Tongue (tissue), 2 donors: ENCODE results near the gene SLC39A12.

GRCh38 chr10:17951655-17952185, at the start of gene SLC39A12:
Gene SLC39A12, plus strand, starts transcription at chr10:17951918.
- RAMPAGE, long total RNA, result no peak

DNA sequence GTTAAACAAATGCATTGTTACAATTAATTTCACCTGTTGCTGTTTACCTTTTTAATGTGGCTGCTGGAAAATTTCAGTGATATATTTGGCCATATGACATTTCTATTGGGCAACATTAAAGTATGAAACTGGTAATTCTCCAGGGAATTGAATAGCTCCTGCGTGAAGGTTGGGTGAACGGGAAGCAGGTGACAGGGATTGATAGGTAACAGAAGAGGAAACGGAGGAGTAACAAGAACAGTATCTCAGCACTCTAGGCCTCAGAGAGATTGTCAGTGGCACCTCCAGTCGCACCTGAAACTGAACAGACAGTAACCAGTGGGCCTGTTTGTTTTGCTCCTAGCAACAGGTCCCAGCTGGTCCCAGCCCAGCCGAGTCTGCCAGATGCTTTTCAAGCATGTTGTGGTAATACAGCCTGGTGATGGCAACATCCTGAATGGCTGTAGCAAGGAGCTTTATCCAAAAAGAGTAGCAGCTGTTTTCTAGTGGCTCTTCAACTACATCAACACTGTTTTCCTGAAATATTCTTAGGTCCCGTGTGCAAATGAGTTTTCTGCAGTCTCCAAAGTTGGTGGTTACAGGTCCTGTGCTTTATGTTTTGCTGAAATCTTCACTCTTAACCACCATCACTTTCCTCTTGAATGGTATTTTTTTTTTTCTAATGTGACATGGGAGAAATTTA, 4.7 kb downstream of the CACNB2 start:
- RAMPAGE, long total RNA, result no peak

- RAMPAGE, long total RNA, result no peak
Measured at GRCh38 chr10:18190243-18191173, 50.3 kb downstream of the CACNB2 start.

GRCh38 chr10:18240546-18241068, 100.4 kb downstream of the CACNB2 start:
- RAMPAGE, long total RNA, result no peak

DNA sequence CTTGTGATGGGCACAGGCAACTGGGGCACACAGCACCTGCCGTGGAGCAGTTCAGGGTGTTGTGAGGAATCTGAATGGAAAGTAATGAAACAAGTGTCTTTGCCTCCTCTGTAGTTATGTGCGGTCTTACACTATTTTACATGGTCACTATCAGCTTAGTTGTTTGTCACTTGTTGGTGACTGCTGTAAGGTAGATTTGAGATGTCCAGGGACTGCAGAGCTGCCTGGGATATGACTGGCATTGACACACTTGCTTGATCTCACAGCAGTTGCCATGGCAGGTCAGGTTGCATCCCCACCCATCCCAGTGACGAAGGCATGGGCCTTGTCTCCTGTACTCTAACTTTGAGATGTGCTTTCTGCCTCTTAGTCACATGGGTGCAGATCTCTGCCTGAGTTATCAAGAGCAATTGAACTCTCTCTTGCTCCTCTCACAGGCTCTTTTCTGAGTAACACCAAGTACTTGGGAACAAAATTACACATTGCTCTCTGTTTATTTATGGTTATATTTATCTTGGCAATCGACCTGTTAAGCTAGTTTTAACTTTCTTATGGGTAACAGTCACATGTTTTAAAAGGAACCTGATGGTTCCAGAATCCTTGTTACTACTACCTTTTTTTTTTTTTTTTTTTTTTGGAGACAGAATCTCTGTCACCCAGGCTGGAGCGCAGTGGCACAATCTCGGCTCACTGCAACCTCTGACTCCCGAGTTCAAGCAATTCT, 237.4 kb downstream of the NSUN6 start:
- RAMPAGE, long total RNA, result no peak

GRCh38 chr10:18569663-18570405, 81.6 kb downstream of the NSUN6 start:
- RAMPAGE, long total RNA, result no peak

- RAMPAGE, long total RNA, result no peak
Measured at GRCh38 chr10:18659881-18660532, 776 bp downstream of the ARL5B start.

- RAMPAGE, long total RNA, result no peak
Measured at GRCh38 chr10:18661337-18662054, 2.3 kb downstream of the ARL5B start.

DNA sequence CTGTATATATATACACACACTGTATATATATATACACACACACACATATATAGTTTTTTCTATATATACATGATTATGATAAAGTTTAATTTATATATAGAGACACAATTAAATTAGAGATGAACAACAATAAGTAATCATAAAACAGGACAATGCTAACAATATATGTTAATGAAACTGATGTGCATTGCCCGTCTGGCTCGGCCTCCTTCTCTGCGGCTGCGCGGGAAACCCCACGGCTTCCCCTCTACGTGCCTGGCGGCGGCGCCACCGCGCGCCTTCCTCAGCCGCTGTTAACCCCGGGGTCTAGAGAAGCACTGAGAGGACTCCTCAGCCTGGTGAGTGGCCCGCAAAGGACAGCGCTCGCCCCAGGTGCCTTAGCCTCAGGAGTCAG, 50.8 kb downstream of the ARL5B start:
- RAMPAGE, long total RNA, result no peak

DNA sequence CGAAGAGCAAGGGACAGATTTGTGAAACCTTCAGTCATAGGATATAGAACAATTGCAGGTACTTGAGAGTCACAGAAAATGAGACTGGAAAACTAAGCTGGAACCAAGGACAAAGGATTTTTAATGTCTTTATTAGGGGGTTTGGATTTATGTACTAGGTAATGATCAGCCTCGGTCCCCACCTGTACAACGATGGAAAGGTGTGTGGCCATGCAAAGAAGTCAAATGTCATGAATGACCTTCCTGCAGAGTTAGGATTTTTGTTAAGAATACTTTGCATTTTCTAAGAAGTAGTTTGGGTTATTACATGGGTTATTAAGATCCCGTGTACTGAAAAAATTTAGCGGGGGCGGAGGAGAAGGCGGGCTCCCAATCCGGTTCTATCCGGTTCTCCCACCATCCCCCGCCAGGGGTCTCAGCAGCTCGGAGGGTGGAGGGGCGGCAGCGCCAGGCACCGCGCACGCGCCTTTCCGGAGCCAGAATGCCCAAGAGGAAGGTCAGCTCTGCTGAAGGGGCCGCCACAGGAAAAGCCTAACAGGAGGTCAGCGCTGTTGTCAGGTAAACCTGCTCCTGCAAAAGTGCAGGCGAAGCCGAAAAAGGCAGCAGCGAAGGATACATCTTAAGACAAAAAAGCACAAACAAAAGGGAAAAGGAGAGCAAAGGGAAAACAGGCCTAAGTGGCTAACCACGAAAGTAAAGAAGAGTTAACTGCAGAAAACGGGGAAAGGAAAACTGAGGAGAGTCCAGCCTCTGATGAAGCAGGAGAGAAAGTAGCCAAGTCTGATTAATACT, 327.4 kb upstream of the PLXDC2 start:
- RAMPAGE, long total RNA, result no peak

GRCh38 chr10:19768124-19768562, 48.1 kb upstream of the PLXDC2 start:
- RAMPAGE, long total RNA, result no peak

DNA sequence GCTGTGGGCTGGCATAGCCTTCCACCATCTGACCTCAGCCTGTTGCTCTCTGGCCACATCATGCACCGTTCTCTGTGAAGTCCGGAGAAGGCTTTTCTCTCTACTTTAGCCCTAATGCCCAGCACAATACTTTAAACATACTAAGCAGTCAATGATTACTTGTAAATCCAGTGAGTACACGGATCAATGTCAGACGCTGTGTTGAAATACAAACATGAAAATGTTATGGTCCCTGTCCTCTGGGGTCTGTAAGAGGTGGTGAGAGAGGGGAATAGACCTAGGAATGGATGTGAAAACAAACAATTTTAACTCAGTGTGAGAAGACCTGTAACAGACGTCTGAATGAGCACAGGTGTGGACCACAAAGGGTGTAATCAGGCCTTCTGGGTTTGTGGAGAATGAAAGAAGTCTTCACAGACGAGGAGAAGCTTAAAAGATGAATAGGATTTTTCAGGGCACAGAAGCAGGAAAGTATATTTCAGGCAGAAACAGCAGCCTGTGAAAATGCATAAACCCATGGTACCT, 298.1 kb downstream of the PLXDC2 start:
- RAMPAGE, long total RNA, result no peak

DNA sequence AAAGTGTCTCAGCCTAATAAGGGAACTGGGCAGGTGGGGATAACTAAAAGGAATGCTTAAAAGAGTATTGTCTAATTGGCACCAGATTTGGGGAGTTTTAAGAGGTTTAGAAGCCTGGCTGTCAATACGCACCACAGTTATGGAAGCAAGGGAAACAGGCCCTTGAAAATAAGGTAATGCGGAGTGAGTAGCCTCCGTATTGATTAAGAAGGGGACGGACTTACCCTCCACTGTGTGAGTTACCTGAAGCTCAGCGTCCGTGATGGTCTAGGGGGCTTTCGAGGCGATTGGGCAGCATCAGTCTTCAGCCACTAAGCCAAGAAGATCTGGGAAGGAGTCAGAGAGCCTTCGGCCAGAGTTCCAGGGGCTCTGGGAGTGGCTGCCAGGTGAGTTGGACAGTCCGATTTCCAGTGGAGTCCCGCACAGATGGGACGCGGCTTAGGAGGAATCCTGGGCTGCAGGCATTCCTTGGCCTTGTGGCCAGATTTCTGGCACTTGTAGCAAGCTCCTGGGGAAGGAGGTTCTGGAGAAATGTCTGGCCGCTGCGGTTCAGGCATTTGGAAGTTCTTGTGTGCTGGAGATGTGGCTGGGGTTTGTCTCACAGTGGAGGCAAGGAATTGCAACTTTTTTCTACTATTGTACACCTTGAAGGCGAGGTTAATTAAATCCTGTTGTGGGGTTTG, 306.0 kb downstream of the PLXDC2 start:
- RAMPAGE, long total RNA, result no peak

GRCh38 chr10:20161805-20162233, 345.6 kb downstream of the PLXDC2 start:
- RAMPAGE, long total RNA, result no peak

- RAMPAGE, long total RNA, result no peak
Measured at GRCh38 chr10:20215526-20216233, 399.4 kb downstream of the PLXDC2 start.

DNA sequence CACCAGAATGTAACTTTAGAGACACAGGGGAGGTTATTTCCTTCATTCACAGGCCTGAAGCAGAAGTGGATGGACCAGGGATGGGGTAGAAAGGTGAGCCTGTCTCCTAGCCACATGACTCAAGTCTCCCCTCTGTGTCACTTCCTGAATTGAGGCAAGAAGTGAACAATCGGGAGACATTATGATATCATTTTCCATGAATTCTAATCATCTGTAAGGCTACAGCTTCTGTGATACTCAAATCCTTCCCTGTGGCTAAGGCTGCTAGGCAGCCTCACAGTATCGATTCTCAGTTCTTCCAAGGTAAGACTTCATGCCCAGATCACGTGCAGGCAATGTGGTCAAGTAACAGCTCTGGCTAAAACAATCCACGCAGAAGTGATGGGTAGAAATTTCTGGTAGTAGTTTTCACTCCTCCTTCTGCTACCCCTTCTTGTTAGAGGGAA, 203.9 kb upstream of the NEBL start:
- RAMPAGE, long total RNA, result no peak

- RAMPAGE, long total RNA, result no peak
Measured at GRCh38 chr10:21159194-21159702, 262.1 kb upstream of the NEBL start.

GRCh38 chr10:21427636-21428114, 97.8 kb downstream of the SKIDA1 start:
- RAMPAGE, long total RNA, result no peak

DNA sequence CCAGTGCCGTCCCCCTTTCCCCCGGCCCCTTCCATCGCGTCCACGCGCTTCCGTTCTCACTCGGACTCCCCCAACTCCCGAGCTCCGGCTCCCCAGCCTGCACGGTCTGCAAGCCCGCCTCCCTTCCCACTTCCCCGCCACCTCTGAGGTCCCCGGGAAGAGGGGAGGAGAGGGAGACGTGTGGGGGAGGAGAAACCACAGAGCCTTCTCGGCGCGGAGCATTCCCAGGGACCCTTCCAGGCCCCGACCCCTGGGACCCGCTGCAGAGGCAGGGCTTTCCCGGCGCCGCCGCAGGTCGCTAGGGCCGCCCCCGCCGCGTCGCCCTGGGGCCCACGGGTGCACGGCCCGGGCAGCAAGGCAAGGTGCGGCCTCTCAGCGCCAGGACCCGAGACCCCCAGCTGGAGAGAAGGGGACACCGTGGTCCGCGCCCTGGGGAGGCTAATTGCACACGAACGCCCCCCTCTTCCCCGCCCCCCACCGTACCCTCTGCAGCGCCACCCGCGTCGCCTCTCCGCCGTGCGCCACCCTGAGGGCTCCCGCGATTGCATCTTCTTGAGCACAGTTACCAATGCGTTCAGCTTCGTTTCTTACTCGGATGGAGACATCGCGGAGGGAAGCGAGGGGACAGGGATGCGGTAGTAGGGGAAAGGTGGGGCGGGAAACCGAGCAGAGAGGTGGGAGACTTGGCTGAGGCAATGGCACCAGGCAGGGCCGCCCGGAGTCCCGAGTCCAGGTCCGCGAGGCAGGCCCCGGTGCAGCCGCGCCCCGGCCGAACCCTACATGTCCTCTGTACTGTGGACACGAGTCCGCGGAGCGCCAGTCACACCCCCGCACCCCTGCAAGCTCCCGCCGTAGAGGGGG, 29.0 kb downstream of the SKIDA1 start:
- RAMPAGE, long total RNA, result no peak

- RAMPAGE, long total RNA, result no peak
Measured at GRCh38 chr10:21508985-21509326, 16.5 kb downstream of the SKIDA1 start.